Penis (tissue), 1 donor: ENCODE data around the genes WASHC1 and DOCK8.

DNA sequence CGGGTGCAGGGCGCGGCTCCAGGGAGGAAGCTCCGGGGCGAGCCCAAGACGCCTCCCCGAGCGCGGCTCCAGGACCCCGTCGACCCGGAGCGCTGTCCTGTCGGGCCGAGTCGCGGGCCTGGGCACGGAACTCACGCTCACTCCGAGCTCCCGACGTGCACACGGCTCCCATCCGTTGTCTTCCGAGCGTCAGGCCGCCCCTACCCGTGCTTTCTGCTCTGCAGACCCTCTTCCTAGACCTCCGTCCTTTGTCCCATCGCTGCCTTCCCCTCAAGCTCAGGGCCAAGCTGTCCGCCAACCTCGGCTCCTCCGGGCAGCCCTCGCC, at the start of gene WASHC1:
TSS of gene WASHC1 (minus strand) at position 280 of the 325 bp plus-strand sequence.
- PRO-cap, result no peak

DNA sequence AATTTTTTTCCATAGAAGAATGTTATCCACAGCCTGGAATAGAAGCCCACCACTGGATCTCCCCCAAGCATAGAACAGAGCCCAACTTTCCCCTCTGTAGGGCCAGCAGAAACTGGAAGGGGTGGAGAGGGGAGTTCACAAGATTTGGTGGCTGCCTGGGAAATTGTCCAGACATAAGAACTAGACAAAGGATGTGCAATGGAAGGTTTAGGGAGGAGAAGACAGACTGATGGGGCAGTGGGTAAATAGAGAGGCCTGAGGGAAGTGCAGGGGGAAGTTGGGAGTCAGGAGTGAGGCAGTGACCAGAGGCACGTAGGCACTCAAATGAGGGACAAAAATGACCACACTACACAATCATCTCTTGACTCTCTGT, 6.0 kb upstream of the DOCK8 start:
- PRO-cap, result no peak

- PRO-cap, result unidirectional peak, plus-strand start at chr9:214600; bidirectional peak, plus-strand start at chr9:214868, minus-strand start at chr9:214694; bidirectional peak, plus-strand start at chr9:215425, minus-strand start at chr9:215294
Observed at GRCh38 chr9:214316-215511, at the start of gene DOCK8. DOCK8 (plus strand) TSS chr9:214865.

- PRO-cap, result no peak
Observed at GRCh38 chr9:683290-683770, 158.2 kb upstream of the DMRT1 start.

GRCh38 chr9:686155-686936, 155.2 kb upstream of the DMRT1 start:
- PRO-cap, result no peak

GRCh38 chr9:710607-711209, 130.8 kb upstream of the DMRT1 start:
- PRO-cap, result no peak

DNA sequence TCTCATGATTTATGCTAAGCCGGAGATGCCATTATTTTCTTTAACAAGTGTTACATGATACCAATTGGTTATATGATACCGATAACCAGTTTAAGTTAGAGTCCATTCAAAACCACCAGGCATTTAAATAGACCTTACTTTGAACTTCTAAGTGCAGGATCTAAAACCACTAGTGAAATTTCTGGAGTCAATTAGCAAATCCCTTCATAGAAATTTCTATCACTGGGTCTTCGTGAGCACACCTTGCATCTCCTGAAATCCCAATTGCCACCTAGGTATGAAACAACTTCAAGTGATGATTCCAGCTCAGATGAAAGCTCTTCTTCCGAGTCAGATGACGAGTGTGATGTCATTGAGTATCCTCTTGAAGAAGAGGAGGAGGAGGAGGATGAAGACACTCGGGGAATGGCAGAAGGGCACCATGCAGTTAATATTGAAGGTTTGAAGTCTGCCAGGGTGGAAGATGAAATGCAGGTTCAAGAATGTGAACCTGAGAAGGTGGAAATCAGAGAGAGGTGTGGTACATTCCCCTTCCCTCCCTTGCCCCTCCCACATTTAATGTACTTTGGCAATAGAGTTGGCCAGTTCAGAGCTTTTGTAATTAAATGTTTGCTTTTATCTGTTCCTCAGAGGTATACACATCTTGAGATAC, 109.3 kb upstream of the DMRT1 start:
- PRO-cap, result no peak

- PRO-cap, result no peak
Observed at GRCh38 chr9:1019292-1019512, 31.0 kb upstream of the DMRT2 start.

DNA sequence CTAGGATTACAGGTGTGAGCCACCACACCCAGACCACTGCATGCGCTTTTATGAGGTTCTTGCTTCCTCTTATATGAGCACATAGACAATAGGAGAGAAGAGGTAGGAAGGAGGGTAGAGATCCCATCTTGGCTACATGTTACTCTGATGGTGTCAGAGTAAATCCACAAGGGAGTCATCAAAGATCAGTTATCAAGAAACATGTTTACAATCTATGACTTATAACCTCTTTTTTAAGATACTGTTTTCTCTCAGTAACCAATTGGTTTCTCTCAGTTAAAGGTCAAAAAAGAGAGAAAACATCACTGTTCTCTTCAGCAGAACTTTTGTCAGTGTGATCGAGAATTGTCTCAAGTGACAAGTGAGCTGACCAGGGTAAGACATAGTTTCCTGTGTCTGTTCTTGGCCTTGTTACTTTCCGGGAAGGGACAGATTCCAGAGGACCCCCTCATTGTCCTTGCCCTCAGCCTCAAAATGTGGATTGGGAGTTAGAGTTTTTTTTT, 248.9 kb downstream of the DMRT2 start:
- PRO-cap, result no peak

GRCh38 chr9:2022510-2023039, 7.4 kb downstream of the SMARCA2 start:
- PRO-cap, result no peak

DNA sequence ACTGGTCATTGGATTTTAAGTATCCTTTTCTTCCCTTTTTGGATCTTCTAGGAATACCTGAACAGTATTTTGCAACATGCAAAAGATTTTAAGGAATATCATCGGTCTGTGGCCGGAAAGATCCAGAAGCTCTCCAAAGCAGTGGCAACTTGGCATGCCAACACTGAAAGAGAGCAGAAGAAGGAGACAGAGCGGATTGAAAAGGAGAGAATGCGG, 43.0 kb downstream of the SMARCA2 start:
- PRO-cap, result no peak

DNA sequence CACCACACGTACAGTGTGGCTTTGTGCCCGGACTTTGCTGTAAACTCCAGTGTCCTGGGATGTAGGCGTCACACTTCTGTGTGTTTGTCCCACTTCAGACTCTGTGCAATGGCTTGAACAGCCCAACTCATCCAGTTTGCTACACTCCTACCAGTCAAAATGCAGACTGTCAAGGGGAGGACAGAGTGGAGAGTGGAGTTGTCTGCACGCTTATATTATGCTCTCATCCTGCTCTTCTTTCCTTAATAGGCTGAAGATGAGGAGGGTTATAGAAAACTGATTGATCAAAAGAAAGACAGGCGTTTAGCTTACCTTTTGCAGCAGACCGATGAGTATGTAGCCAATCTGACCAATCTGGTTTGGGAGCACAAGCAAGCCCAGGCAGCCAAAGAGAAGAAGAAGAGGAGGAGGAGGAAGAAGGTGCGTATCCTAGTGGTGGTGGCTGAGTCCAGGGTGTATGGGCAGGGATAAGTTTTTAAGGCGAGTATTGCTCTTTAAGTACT, 45.5 kb downstream of the SMARCA2 start:
- PRO-cap, result no peak

DNA sequence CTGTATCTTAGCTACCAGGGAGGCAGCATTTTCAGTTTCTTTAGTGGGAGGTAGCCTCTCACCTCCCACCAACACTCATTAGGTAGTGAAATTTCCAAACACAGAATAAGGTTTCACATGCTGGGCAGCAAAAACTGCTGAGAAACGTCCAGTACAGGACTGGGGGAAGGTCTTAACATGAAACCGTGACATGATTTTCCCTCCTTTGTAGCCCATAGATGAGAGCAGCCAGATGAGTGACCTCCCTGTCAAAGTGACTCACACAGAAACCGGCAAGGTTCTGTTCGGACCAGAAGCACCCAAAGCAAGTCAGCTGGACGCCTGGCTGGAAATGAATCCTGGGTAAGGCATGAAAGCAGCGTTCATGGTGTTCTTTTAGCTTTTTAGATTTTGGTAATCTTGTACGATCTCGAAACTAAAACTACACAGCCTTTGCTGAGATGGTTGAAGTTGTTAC, 57.9 kb downstream of the SMARCA2 start:
- PRO-cap, result no peak

- PRO-cap, result no peak
Observed at GRCh38 chr9:2107938-2108617, 92.9 kb downstream of the SMARCA2 start.

DNA sequence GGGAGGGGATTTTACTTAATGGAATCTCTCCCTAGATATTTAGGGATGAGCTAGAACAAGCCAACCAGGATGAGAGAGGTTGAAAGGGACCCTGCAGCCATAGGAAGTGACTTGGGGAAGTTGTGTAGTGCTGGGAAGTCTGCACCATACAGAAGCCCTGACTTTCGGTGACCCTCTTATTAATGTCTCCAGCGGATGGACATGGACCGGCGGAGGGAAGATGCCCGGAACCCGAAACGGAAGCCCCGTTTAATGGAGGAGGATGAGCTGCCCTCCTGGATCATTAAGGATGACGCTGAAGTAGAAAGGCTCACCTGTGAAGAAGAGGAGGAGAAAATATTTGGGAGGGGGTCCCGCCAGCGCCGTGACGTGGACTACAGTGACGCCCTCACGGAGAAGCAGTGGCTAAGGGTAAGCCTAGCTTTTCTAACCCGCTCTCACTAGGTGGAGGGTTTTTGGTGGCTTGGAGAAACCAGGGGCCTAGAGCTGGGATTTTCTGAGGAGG, 108.4 kb downstream of the SMARCA2 start:
- PRO-cap, result no peak

DNA sequence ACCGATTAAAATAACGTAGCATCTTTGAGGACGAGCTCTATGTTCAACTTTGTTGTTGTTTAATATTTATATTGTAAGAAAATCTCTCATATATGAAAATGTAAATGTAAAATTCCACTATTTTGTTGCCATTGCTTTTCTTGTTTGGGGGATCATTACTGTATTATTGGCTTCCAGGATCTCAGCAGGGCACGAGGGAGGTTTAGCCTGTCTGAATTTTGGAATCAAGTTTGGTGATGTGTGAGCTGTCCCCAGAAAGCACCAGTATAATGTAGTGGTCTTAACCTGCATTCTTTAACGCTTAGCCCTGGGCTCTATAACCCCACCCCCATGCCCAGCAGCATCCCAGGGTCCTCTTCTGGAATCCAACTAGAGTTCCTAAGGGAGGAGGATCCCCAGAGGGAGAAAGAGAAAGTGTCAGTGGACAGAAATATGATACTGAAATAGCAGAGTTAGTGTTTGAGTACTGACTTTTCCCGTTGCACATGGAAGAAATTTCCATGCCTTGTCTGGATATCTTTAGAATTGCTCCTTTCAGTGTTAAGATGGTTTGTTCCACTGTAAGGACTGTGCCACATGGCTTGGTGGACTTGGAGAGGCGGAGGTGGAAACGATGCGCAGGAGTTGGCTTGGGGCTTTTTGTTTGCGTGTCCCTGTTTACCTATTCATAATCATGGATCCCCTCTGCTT, 142.1 kb downstream of the SMARCA2 start:
- PRO-cap, result no peak

DNA sequence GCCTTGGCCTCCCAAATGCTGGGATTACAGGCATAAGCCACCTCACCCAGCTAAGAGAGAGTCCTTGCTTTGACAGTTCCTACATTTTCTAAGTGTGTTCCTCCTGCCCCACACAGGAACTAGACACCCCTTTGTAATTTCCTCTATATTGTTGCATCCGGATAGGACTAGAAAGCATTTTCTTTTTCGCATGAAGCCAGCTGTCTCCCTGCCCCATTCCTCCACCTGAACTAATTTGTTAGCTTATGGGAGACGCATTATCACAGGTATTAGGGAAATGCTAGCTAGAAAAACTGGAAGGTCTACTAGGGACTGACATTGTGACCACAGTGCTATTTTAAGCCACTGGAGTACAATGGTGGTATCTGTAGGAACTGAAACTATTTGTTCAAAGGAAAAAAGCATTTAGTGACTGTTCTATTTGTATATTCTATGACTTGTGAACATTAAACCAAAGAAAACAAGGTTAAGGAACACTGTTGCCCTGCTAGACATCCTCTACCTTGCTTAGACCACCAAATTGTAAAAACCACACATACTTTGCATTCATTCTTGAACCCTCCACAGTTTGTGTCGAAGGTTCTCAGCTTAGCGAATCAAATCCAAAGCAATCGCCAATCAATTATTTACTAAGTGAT, 214.2 kb downstream of the SMARCA2 start:
- PRO-cap, result no peak

- PRO-cap, result unidirectional peak, minus-strand start at chr9:2622970; unidirectional peak, minus-strand start at chr9:2623182
Observed at GRCh38 chr9:2622328-2623313, 1.0 kb downstream of the VLDLR start.

- PRO-cap, result no peak
Observed at GRCh38 chr9:2663493-2664063, 42.0 kb downstream of the VLDLR start.

DNA sequence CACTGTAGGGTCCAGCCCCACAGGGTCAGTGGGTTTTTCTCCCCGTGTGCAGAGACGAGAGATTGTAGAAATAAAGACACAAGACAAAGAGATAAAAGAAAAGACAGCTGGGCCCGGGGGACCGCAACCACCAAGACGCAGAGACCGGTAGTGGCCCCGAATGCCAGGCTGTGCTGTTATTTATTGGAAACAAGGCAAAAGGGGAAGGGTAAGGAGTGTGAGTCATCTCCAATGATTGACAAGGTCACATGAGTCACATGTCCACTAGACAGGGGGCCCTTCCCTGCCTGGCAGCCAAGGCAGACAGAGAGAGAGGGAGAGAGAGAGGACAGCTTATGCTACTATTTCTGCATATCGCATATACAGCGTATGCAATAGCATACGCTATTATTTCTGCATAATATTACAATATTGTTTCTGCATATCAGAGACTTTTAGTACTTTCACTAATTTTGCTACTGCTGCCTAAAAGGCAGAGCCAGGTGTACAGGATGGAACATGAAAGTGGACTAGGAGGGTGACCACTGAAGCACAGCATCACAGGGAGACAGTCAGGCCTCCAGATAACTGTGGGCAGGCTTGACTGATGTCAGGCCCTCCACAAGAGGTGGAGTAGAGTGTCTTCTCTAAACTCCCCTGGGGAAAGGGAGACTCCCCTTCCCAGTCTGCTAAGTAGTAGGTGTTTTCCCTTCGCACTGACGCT, 50.4 kb downstream of the RFX3 start:
- PRO-cap, result no peak